Upper lobe of left lung (tissue), 5 donors: ENCODE measurements around the genes SERPINC1, MRPS14, BRINP2 and RALGPS2.

DNA sequence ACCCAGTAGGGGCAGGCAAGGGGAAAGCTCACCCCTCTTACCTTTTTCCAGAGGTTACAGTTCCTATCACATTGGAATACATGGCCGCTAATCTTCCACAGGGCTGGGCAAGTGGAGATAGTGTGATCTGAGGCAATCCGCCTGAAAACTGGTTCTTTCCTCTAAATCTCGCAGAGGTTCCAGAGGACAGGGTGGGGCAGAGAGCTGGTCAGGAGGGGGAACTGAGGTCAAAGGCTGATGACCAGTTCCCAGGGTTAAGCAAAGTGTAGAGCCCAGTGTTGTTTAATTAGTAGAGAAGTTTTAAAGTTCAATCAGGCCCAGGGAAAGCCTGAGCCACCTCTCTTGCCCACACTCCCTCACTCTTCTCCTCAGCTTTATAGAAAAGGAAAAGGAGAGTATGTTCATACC, at the start of gene SERPINC1:
SERPINC1 (minus strand) TSS at position 150 of the 408 bp plus-strand sequence.
- PRO-cap, 2 experiments = no peak in any of the 2 experiments
- RAMPAGE, long total RNA, 4 experiments = no peak in any of the 4 experiments

DNA sequence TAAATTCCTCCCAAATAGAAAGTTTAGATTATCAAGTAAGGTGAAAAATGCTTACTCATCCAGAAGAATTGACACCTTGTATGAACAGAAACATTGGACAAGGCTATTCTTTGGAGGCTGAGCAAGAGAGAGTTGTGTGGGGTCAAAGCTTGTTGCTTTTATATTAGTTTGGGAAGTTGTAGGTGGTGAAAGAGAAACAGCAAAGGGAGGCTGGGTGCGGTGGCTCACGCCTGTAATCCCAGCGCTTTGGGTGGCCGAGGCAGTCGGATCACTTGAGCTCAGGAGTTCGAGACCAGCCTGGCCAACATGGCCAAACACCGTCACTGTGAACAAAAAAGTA, 8.7 kb upstream of the SERPINC1 start:
- PRO-cap, 2 experiments = no peak in any of the 2 experiments
- RAMPAGE, long total RNA, 4 experiments = no peak in any of the 4 experiments

DNA sequence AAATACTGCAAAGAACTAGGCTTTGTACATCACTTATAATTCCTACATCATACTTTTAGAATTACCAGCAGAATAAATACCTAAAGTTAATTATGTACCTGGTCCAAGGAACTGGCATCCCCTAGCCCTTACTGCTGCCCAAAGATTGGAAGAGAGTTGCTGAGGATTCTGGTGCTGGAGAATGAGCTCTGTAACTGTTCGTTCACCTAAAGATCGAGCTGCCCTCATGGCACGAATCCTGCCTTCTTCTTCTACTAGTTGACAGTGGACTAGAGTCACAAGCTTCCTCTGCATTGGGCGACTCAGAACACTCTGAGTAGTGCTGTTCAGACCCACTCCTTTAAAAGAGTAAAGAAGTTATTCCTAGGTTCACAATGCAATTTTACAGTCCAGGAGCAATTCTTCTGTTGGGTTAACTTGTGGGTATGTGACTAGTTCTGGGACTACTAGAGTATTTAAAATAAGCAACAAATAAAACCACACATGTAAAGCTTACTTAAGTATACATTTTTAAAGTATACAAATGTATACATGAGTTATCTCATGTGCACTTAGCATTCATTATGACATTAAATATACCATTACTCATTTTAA, 38.7 kb downstream of the RC3H1 start:
- PRO-cap, 2 experiments = no peak in any of the 2 experiments
- RAMPAGE, long total RNA, 4 experiments = no peak in any of the 4 experiments

DNA sequence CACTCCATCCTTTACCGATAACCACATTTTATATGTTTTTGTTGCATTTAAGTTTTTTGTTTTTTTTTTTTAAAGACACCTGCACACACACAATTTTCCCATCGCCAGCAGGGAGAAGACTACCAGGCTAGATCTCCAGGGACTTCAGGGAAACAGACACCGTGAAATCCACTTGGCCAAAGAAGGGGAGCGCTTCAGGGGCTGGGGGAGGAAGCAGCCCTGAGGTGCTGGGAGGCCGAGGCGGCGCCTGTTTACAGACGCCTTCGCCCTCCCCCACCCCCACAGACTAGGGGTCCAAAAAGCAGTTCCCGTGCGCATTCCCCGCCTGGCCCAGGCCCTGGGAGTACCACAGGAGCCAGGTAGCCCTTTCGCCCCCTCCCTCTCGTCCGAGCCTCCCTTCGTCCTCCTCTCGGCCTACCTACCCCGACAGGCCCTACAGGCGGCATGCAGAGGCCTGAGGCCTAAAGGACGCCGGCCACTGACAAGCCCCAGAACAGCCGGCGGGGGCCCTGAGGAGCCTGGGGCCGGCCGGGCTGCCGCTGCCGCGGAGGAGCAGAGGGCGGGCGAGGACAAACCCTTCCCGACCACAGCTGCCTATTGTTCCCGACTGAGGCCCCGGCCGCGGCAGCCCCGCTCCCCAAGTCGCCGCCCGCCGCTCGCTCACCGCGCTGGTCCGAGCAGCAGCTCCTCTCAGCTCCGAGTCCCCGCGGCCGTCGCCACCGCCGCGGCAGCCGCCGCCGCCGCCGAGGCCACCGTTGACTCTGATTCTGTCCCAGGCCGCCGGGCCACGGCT, 529 bp downstream of the RC3H1 start:
- PRO-cap, 2 experiments = peak in 1 of 2 experiments; most common plus-strand start position 491 of the sequence (in 1); most common minus-strand start position 391 of the sequence (in 1)
- RAMPAGE, long total RNA, 4 experiments = no peak in any of the 4 experiments

- PRO-cap, 2 experiments = peak in 1 of 2 experiments; most common plus-strand start chr1:174158949 (in 1)
- RAMPAGE, long total RNA, 4 experiments = no peak in any of the 4 experiments
Measured at GRCh38 chr1:174158737-174159042, 630 bp upstream of the RABGAP1L start.

- PRO-cap, 2 experiments = no peak in any of the 2 experiments
- RAMPAGE, long total RNA, 4 experiments = no peak in any of the 4 experiments
Measured at GRCh38 chr1:174239581-174239924, 80.2 kb downstream of the RABGAP1L start.

- PRO-cap, 2 experiments = peak in 2 of 2 experiments; most common plus-strand start chr1:174999435 (in 1); most common minus-strand start chr1:174999341 (in 1)
- RAMPAGE, long total RNA, 4 experiments = no peak in any of the 4 experiments
Measured at GRCh38 chr1:174999116-174999499, 639 bp upstream of the CACYBP start.

- PRO-cap, 2 experiments = peak in 2 of 2 experiments; most common plus-strand start chr1:175023612 (in 2); most common minus-strand start chr1:175023425 (in 2)
- RAMPAGE, long total RNA, 4 experiments = start-site peak on the minus strand in 4 of 4 experiments, at chr1:175023396-175023435 at its widest, 25 to 211 reads per replicate
Measured at GRCh38 chr1:175022912-175023995, at the start of gene MRPS14. TSS of gene MRPS14 (minus strand) at chr1:175023425.

DNA sequence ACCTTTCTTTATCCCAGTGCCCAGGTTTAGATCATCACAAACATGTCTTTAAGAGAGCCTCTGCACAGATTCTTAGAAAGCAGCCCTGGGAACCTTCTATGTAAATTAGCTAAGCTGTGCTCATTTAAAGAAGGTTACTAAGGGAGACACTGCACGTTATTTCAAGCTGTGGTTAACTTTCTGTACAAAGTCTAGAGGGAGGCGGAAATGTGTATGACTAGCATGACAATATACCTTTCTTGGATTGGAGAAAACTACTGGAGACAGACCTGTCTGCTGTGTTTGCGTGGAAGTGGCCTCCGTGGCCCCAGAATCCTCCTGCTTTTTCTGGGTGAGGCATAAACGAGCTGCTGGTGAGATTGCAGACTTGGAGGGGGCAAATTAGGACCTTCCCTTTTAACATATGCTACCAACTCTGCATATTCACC, 50.6 kb downstream of the KIAA0040 start:
- PRO-cap, 2 experiments = no peak in any of the 2 experiments
- RAMPAGE, long total RNA, 4 experiments = no peak in any of the 4 experiments

DNA sequence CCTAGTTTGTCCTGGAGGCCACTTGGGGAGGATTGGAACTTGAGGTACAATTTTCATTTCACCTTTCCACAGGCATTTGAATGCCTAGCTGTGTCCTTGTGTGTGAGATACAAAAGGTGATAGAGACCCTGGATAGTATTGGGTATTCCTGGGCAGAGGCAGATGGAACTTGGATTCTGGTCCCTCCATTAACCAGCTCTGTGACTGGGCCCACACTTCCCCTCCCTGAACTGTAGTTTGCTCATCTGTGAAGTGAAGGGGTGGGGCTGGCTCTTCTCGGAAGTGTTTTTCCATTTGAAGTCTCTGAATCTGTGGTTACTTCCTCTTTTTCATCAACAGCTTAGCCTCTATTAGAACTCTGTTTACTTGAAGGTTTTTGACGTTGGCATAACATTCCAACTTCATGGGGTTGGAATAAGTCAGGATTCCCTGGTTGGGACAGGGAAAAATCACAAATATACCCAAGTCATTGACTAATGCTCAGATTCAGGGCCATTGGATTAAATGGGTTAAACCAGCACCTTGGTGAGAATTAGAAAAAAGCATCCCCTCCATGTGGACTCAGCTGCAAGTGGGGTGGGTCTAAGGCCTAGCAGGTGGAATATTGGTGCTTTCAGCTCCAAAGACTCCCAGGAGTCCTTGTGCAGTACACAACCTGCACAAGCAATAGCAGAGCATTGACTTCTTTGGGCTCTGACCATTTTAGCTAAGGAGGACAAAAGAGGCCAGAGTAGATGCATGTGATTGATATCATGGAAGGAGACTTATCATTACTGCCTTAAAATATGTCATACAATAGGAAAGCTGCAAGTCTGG, 3.6 kb downstream of the KIAA0040 start:
- PRO-cap, 2 experiments = no peak in any of the 2 experiments
- RAMPAGE, long total RNA, 4 experiments = no peak in any of the 4 experiments

DNA sequence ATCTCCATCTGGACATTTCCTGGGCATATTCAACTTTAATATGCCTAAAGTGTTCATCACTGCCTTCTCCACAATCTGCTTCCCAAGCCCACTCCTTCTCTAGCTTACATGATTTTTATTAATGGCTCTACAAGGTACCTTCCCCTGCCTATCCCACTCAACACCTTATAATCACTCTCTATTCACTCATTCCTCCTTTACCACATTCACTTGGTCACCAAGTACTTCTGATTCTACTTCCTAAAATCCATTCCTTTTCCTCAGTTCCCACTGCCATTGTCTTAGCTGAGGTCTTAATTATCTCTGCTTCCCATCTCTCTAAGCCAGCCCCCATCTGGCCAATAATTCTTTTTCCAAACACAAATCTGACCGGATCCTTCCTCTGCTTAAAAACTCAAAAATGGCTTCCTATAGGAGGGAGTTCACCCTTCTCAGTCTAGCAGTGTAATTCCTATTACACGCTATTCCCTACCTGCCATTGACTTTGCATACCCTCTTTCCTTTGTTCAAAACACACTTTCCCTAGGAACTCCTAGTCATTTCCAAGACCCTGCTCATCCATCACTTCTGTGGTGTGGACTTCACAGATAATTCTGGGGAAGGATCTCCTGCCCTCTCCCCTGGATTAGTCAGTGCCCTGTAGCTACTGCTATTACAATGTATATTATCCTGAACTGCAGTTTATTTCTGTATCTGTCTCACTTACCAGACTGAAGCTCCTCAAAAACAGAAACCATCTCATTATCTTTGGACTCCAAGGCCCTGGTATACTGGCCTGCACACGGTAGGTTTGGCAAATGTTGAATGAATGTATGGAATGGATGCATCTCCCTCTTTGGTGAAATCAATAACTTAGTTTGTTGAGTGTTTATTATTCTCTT, 1.9 kb downstream of the KIAA0040 start:
- PRO-cap, 2 experiments = no peak in any of the 2 experiments
- RAMPAGE, long total RNA, 4 experiments = start-site peak on the minus strand in 1 of 4 experiments, centred at positions 212 to 499 of the sequence, 8 reads per replicate

GRCh38 chr1:176071191-176072089, 135.6 kb downstream of the COP1 start:
- PRO-cap, 2 experiments = no peak in any of the 2 experiments
- RAMPAGE, long total RNA, 4 experiments = start-site peak on the minus strand in 2 of 4 experiments, at chr1:176071426-176071571 at its widest, 12 to 13 reads per replicate

DNA sequence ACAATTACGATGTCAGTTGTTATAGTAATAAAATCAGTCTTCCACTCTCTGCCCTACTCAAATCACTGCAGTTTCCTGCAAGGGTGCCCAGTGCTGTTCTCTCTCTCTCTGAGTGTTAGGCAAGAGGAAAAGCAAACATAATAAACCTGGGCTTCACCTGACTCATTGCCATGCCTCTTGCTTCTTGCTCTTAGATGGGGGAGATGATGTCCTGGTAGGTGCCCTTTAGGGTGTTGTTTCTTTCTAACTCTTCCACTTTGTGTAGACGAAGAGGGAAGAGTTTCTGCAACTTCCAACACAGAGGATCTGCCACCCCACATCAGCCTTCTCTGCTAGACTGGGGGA, 59.5 kb downstream of the PAPPA2 start:
- PRO-cap, 2 experiments = no peak in any of the 2 experiments
- RAMPAGE, long total RNA, 4 experiments = no peak in any of the 4 experiments

DNA sequence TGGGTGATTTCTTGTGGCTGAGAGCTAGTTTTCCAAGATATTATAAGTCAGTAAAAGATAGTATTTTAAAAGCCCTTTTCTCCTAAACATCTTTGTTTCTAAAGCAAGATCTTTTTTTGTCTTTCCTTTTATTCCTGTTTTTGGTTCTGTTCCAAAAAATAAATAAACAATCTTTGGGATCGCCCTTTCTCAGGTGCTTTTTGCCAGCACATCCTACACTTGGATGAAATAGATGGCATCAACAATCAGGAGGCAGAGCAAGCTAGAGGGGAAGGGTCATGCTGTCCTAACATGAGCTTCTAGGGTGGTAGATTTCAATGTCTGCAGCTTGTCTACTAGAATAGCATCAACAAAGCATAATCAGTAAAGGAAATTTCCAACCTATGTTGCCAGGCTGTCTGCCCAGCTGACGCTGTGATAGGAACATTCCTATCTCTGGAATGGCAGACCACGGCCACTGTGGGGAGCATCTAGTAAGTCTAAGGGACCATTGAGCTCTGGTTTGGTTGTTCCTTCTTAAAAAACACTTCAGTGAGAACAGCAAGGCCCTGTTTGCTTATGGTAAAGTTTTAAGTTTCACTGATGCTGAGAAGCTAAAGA, 206.7 kb downstream of the PAPPA2 start:
- PRO-cap, 2 experiments = no peak in any of the 2 experiments
- RAMPAGE, long total RNA, 4 experiments = no peak in any of the 4 experiments

GRCh38 chr1:176691645-176691964, 228.6 kb downstream of the PAPPA2 start:
- PRO-cap, 2 experiments = no peak in any of the 2 experiments
- RAMPAGE, long total RNA, 4 experiments = no peak in any of the 4 experiments

DNA sequence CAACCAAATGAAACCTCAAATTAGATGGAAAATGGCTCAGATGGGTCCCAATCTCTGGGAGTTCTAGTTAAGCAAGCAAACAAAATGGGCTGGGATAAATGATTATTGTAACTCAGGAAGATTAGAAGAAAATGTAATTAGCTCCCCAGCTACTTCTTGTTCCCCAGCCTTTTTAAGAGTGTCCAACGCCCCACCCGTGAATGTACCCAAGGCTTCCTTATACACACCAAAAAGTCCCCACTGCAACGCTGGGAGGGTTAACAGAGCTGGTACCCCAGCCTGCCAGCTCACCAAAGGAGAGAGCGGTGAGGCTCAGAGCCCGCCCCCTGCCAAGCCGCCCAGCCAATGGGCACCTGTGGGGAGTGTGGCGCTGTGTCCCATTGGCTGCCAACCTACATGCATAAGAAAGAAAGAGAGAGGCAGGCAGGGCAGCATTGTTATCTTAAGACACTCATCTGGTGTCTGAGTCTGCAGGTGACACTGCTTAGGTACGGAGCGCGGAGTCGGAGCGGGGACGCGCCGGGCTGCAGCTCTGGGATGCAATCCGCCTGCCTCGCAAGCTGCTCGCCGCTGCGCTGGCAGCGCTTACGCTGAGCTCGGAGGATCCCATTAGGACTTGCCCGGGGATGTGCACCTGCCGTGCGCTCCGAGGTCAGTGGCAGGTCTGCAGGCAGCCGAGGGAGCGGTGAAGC, at the start of gene BRINP2:
BRINP2 (plus strand) TSS at position 465 of the 692 bp plus-strand sequence.
- PRO-cap, 2 experiments = no peak in any of the 2 experiments
- RAMPAGE, long total RNA, 4 experiments = no peak in any of the 4 experiments

GRCh38 chr1:177209486-177209798, 38.7 kb downstream of the BRINP2 start:
- PRO-cap, 2 experiments = no peak in any of the 2 experiments
- RAMPAGE, long total RNA, 4 experiments = no peak in any of the 4 experiments

GRCh38 chr1:178311245-178311881, 185.4 kb downstream of the CLEC20A start:
- PRO-cap, 2 experiments = no peak in any of the 2 experiments
- RAMPAGE, long total RNA, 4 experiments = no peak in any of the 4 experiments

DNA sequence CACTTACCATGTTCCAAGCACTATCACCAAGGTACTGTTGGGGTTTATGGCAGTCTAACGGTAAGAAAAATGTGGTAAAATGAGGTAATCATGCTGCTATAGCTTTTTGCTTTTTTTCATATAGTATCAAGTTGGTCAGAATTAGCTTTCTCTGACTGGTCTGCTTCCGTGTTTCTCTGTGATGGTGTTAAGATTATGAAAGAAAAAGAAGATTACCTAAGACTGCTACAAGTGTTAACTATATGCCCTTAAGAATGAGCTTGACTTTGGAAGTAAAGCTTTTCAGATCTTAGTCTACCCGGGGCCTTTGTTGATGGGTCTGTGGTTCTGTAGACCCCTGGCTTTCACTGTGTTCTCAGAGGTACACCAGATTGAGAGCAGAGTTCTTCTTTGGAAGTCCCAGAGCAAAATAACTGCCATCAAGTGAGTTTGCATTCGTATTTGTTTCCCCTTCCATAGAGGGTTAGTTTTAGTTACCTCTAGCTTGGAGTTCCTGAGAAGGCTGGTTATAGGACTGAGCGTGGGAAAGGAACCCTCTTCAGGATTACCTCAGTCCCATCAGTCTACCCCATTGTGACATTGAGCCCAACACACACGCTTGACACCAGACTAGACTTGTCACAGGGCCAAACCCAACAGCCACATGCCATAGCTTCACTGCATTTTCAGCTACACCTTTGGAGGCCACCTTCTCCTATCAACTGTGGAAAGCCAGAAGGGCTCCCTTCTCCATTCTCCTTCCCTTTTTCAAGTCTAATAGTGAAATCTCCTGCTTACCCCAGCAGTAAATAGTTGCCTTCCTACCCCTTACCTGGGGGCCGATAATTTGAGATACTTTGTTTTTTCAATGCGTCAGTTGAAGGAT, 20.1 kb downstream of the CLEC20A start:
- PRO-cap, 2 experiments = no peak in any of the 2 experiments
- RAMPAGE, long total RNA, 4 experiments = no peak in any of the 4 experiments

GRCh38 chr1:178724698-178725705, at the start of gene RALGPS2:
TSS of gene RALGPS2 (plus strand) at chr1:178725244.
- PRO-cap, 2 experiments = peak in 2 of 2 experiments; most common plus-strand start chr1:178724984 (in 1); most common minus-strand start chr1:178725135 (in 1)
- RAMPAGE, long total RNA, 4 experiments = start-site peak on the plus strand in 4 of 4 experiments, at chr1:178725257-178725316 at its widest, 29 to 212 reads per replicate